Cardiac muscle cell (in vitro differentiated cells and primary cell): ENCODE measurements around a stretch of chr21.

- RAMPAGE, long total RNA: no peak
- RRBS: no CpG with 5 or more reads among the region's 10 CpGs
These were observed 2.8 kb upstream of the ITGB2 start for GRCh38 chr21:44923349-44924090.

- RAMPAGE, long total RNA: no peak
- RRBS: no CpG with 5 or more reads among the region's 12 CpGs
These were observed 7.4 kb upstream of the ITGB2 start for GRCh38 chr21:44928037-44928572.

DNA sequence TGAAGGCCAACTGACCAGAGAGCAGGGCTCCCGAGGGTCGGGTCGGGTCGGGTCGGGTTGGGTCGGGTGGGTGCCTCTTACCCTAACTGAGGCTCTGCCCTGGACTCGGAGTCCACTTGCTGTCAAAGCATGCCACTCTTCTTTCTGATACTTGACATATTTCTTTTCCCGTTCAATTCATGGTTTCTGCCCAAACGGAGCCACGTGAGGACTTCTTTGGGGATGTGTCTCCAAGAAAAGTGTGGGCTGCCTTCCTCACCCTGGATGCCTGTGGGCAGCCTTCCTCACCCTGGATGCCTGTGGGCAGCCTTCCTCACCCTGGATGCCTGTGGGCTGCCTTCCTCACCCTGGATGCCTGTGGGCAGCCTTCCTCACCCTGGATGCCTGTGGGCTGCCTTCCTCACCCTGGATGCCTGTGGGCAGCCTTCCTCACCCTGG lies 7.9 kb upstream of the ITGB2 start:
- RAMPAGE, long total RNA: no peak
- RRBS: no CpG with 5 or more reads among the region's 10 CpGs

GRCh38 chr21:45056352-45056881 lies 18.0 kb upstream of the ADARB1 start:
- RAMPAGE, long total RNA: no peak
- RRBS: no CpG with 5 or more reads among the region's 21 CpGs

DNA sequence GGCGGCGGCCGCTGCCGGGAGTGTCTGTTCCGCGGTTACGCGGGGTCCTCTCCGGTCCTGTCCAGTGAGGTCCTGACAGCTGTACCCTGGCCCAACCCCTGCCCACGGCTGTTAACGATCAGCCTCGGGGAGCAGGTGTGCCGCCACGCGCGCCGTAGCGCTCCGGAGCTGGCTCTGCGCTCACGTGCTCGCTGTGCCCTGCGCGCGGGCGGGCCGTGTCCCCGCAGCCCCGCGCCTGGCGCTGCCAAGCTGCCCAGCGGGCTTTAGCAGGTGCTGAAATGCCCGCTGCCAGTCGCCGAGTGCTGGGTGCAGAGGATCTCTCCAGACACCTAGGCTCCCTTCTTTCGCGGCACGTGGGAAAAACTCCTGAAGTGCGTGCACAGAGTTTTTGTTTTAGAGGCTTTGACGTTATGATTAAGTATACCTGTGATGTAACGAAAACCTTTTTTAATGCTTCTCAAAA lies 26.7 kb downstream of the ADARB1 start:
- RAMPAGE, long total RNA: no peak
- RRBS: 99% methylated on average over 16 of the region's 41 CpGs

- RAMPAGE, long total RNA: no peak
- RRBS: 21% methylated on average over 5 of the region's 25 CpGs
These were observed 77.9 kb downstream of the ADARB1 start for GRCh38 chr21:45152115-45152762.

- RAMPAGE, long total RNA: no peak
- RRBS: no CpG with 5 or more reads among the region's 7 CpGs
These were observed 84.7 kb downstream of the ADARB1 start for GRCh38 chr21:45159092-45159468.

DNA sequence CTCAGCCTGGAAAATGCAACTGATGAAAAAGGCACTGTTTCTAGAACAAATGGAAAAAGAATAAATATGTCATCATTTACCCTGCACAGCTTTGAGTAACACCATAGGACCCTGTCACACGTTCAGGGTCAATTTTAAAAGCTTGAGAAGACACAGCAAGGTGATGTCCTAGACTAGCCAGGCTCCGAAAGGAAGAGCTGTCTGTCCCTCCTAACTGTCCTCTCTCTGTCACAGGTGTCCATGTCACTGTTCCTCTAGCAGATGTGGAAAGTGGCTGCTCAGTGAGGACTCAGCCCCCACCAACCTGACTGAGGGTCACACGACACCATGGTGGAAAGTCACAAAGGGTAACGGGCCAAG lies 23.7 kb downstream of the POFUT2 start:
- RAMPAGE, long total RNA: no peak
- RRBS: no CpG with 5 or more reads among the region's 4 CpGs

DNA sequence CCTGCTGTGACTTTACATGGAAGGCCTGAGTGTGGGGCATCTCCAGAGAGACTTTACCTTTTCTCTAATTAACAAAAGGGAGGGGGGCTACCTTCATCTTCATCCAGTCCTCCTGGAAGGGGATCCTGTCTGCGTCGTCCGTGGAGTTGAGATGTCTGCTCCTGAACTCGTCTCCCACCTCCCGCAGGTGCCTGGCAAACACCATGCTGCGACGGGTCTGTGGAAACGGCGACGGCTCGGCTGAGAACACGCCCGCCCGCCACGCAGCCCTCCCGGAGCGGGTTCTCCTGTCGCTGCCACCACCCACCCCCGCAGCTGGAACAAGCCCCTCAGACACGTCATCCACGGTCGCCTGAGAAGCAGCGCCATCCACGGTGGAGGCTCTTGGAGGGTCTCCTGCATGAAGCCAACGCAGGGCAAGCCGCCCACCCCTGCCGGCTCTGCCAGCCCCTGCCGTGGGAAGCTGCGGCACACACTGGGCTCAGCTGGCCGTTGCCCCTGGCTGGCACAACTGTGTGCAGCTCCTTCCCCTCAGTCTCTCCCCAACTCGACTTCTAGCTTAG lies 10.7 kb downstream of the POFUT2 start:
- RAMPAGE, long total RNA: no peak
- RRBS: no CpG with 5 or more reads among the region's 31 CpGs

GRCh38 chr21:45286553-45287388 lies 924 bp downstream of the POFUT2 start:
- RAMPAGE, long total RNA: no peak
- RRBS: 4% methylated on average over 20 of the region's 55 CpGs

DNA sequence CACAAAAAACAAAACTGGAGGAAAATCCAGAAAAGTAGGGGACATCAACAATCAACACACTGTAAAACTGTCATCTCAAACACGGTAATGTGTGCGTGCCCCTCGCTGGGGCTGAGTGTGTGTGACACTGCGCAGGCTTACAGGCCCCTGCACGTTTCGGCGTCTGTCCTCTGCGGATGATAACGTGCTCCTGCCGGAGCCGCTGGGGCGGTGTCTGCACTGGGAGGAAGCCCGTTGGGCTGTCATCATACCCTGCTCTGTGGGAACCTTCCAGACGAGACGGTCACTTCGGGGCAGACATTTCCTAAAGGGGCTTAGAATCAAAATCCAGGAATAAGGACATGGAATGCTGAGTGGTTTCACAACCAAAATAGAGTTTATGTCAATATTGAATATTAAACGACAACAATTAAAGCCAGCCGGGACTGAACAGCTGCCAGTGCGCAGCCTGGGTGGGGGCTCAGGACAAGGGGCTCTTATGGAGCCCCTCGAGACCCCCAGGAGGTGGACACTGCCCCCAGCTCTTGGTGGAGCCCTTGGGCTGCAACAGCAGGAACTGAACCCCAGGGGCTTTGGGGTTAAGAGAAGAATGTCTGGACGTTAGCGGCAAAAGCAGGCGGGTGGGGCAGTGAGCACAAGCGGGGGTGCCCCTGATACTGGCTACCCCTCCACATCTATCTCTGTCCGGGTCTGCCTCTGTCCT lies 11.9 kb upstream of the POFUT2 start:
- RAMPAGE, long total RNA: no peak
- RRBS: 28% methylated on average over 1 of the region's 25 CpGs

GRCh38 chr21:45357170-45357894 lies 47.6 kb upstream of the COL18A1 start:
- RAMPAGE, long total RNA: no peak
- RRBS: 28% methylated on average over 15 of the region's 33 CpGs

GRCh38 chr21:45374371-45375058 lies 30.4 kb upstream of the COL18A1 start:
- RAMPAGE, long total RNA: no peak
- RRBS: no CpG with 5 or more reads among the region's 13 CpGs

DNA sequence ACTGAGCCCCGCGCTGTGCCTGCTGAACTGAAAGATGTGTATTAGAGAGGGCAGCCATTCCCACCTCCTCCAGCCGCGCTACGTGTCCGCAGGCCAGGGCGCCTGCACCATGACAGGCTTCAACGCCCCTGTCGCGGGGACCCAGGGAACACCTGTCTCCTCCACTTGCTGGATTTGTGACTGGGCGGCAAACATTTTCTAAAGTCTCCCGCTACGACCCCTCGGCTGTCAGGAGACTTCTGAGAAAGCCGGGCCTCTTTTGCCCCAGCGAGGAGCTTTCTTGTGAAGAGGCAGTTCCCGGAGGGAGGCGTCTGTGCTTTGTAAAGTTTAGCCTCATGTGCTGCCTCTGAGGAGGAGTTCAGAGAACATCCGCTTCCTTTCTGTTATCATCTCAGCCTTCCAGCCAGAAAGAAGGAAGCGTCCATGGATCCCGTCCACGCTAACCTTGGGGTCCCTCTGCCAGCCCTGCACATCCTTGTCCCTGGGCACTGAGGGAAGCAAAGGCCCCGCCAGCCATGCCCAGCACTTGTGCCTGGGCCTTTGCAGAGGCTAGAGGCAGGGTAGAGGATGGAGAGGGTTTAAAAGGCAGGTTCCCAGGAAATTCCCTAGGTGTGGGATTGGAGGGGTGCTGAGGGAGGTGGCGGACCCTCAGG lies 8.4 kb downstream of the COL18A1 start:
- RAMPAGE, long total RNA: no peak
- RRBS: 29% methylated on average over 3 of the region's 24 CpGs

DNA sequence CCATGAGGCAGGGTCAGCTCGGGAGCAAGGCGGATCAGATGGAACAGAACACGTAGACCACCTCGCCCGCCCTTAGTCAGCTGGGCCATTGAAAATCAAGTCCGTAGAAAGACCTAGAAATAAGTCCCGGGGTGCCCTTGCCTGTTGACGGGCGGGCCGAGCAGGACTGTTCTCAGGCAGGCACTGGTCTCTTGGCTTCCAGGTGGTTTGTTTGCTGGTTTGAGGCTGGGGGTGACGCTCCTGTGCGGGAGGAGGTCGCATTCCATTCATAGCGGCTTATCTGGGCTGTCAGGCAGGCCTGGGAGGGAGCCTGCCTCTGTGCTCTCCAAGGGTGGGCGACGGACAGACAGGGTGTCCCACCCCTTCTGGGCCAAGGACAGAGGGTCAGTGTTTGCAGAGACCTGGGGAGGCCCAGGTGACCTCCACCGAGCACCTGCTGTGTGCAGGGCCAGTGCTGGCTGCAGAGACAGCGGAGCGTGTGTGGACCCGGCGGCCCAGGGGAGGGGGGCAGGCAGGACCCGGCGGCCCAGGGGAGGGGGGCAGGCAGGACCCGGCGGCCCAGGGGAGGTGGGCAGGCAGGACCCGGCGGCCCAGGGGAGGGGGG lies 26.0 kb downstream of the COL18A1 start:
- RAMPAGE, long total RNA: no peak
- RRBS: no CpG with 5 or more reads among the region's 27 CpGs

GRCh38 chr21:45432379-45433713 lies 27.9 kb downstream of the COL18A1 start:
- RAMPAGE, long total RNA: no peak
- RRBS: 8% methylated on average over 2 of the region's 27 CpGs

GRCh38 chr21:45485645-45486205 lies 56.5 kb downstream of the SLC19A1 start:
- RAMPAGE, long total RNA: no peak
- RRBS: 86% methylated on average over 3 of the region's 21 CpGs

DNA sequence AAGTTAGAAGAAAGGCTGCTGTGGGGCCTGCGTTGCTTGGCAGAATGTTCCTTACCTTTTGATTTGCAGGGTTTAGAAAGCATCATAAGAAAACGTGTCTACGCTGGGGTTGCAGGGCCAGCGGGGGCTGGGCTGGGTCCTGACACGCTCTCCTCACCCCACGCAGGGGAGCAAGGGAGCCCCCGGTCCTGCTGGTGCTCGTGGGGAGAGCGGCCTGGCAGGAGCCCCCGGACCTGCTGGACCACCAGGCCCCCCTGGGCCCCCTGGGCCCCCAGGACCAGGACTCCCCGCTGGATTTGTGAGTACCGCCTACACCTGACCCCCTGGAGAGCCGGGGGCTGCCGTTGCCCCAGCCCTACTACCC lies 55.6 kb downstream of the SLC19A1 start:
- RAMPAGE, long total RNA: no peak
- RRBS: 86% methylated on average over 6 of the region's 14 CpGs

- RAMPAGE, long total RNA: no peak
- RRBS: no CpG with 5 or more reads among the region's 22 CpGs
These were observed 33.8 kb downstream of the SLC19A1 start for GRCh38 chr21:45508108-45509207.

GRCh38 chr21:45527990-45528622 lies 14.1 kb downstream of the SLC19A1 start:
- RAMPAGE, long total RNA: no peak
- RRBS: 69% methylated on average over 2 of the region's 18 CpGs